ENCODE measurements around the gene TCF12.

GRCh38 chr15:52680656-52681313, 1.6 kb upstream of the ATOSA start:
- RRBS: no CpG with 5 or more reads among the region's 3 CpGs

- RRBS: no CpG with 5 or more reads among the region's 15 CpGs
Measured at GRCh38 chr15:52783037-52783323, 7.2 kb downstream of the ONECUT1 start.

DNA sequence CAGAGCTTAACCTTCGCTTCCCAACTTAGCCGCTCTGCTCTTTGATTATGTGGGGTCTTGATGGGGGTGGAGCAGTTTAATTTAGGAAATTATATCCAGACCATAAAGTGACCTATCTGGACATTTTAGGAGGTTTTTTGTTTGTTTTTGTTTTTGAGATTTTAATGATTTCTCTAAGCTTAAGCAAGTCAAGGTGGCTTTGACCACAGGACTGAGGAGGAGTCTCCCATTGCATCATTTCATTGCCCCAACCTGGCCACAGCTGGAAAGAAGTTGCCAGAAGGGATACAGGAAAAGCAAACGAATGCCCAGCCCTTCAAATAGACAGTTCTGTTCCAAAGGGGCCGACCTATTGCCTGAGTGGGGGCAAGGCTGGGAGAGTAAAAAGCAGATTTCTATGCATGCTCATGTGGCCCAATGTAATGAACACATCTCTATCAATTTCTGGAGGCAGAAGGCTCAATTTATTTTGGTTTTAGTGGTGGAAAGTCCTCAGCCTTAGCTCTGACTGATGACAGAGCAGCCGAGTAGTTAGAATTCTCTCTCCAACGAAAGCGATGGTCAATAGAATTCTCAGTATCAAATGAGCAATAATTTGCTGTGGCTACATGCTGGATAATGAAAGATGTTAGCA, 12.0 kb upstream of the ONECUT1 start:
- RRBS: no CpG with 5 or more reads among the region's 7 CpGs

DNA sequence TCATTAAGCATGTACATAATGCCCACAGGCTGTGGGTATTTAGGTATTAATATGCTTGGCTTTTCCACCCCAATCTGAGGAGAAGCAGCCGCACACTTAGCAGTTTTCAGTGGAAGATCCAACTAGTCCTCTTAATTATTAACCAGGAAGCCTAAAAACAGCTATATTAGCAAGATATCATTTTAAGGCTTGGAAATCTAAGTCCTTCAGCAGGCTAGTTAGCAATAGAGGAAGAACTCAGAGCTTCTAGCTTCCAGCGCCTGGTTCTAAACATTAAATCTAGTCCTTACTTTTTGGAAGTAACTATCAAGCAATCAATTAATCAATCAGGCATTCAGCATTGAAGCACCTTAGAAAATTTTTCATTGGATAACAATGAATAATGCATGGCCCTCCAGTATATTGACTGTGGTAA, 16.9 kb upstream of the ONECUT1 start:
- RRBS: no CpG with 5 or more reads among the region's 2 CpGs

DNA sequence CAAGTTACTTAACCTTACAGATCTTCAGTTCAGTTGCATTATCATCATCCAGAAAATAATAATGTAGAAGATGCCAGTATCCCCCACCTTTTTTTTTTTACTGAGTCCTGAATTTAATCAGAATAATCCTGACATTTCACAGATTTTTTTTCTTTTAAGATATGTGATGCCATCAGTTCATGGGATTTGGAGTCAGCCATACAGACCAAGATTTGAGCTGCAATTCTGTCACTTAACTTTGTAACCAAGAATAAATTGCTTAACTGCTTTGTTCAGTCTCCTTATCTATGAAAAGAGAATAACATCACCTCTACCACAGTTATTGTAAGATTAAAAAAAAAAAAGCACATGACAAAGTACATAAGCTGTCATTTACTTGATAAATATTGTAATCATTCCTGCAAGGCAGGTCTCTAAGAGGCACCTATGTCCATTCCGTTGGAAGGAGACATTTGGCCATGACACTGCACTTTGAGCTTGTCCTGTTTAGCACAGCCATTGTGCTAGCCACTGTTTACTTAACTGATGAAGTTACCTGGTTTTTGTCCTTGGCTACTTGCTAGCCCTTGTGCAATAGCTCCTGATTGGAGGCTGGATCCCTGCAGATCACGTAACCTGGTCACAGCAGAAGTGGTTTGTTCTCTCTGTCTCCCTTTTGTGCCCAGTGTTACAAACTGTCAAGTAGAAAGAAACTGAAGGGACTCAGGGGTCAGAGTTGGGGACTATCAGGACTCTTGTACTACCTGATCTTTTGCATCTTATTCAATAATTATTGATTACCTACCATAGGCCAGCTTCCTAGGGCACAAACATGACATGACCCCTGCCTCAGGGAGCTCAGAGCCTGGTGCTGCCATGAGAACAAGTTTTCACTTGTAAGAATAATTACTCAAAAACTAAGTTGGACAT, 306.0 kb downstream of the WDR72 start:
- RRBS: no CpG with 5 or more reads among the region's 2 CpGs

GRCh38 chr15:53714467-53715052, 44.9 kb downstream of the WDR72 start:
- RRBS: no CpG with 5 or more reads among the region's 4 CpGs

DNA sequence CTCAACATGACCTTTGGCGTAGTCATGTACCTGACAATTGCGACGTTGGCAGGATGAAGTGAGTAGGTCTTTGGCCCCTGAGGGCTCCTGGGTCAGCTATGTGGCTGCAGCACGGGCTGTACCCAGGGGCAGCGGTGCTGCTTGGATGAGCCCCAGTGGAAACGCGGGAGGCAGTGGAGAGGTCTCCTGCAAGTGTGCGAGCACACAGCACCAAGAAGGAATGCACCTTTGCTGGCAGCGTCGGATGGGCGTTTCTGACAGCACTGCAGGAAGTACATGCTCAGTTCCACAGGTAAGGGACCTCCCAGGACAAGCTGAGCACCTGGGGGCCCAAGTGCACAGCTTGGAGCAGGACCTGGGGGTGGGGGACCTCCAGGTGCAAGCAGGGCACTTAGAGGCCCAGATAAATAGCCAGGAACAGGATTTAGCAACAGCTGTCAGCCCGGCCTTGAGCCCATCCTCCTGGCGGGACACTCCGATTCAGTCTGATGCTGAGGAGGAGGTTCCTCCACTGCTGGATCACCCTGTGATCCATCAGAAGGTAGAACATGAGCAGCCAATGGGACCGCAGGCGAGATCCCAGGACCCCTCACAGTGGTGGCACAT, 67.3 kb upstream of the UNC13C start:
- RRBS: no CpG with 5 or more reads among the region's 16 CpGs

DNA sequence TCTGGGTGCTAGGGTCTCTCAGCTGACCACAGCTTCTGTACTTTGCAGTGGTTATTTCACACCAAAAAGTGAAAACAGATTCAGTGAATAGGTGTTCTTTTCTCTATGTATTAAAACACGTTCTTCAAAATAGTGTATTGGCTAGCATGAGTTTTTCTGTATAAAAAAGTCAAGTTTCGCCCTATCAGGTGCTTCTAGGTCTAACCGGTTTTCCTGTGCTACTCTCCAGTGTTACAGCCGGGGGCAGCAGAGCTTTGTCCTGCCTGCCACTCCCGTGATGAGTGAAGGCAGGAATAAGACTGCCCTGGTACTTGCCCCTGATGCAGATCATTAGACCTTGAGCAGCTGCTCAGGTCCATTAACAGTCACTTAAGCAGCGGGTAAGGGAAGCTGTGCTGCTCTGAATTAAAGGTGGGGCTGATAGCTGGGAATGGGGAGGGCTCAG, 1.4 kb upstream of the UNC13C start:
- RRBS: no CpG with 5 or more reads among the region's 6 CpGs

DNA sequence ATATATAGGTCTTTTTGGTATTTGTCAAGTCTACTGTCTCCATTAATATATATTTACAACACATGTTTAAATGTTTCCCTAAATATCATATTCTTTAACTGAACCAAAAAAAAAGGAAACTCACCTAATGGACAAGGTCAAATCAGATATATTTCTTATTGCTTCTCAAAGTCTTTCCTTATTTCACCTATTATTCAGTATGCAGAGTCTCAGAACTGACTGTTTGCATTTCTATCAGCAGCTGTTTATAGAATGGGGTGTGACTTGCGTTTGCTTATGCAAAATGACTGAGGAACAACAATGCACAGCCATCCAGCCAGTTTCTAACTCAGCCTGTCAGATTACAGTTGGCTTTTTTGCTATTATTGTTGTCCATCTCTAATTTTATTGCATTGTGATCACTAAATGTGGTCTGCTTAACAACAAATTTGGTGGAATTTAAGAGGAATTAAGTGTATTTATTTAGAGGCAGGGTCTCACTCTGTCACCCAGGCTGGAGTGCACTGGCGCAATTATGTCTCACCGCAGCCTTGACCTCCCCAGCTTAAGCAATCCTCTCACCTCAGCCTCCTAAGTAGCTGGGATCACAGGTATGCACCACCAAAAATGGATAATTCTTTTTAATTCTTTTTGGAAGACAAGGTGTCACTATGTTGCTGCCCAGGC, 40.7 kb downstream of the RAB27A start:
- RRBS: no CpG with 5 or more reads among the region's 3 CpGs

DNA sequence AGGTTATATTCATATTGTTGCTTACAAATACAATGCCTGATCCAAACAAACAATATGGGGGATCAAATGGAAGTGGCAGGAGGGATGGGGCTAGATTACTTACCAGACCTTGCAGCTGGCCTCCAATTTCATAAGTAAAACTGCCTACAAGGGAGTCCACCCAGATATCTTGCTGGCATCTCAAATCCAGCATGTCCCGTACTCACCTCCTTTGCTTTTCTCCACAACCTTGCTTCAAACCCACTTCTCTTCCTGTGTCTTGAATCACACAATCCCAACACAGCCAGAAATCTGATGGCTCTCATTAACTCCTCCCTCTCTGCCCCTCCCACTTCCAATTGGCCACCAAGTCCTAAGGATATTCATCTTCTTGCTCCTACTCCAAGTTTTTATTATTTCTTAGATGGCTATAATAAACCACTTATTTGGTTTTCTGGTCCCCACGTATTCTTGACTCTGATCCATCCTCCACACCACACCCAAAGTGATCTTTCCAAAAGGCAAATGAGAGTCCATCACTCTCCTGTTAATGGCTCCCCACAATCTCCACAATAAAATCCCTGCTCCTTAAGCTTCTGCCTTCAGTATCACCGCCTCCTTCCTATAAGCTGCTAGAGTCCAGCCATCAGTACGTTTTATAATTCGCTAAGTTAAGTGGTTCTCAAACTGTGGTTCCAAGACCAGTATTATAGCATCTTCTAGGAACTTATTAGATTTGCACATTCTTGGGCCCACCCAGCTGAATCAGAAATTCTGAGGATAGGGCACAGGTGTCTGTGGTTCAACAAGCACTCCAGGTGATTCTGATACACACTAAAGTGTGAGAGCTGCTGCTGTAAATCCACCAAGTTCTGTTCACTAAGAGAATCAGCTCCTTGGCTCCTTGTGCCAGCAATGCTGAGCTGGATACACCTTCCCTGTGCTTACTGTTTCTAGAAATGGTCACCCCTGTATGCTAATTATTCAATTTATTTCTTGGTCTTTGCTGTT, 18.7 kb downstream of the RAB27A start:
- RRBS: no CpG with 5 or more reads among the region's 5 CpGs

DNA sequence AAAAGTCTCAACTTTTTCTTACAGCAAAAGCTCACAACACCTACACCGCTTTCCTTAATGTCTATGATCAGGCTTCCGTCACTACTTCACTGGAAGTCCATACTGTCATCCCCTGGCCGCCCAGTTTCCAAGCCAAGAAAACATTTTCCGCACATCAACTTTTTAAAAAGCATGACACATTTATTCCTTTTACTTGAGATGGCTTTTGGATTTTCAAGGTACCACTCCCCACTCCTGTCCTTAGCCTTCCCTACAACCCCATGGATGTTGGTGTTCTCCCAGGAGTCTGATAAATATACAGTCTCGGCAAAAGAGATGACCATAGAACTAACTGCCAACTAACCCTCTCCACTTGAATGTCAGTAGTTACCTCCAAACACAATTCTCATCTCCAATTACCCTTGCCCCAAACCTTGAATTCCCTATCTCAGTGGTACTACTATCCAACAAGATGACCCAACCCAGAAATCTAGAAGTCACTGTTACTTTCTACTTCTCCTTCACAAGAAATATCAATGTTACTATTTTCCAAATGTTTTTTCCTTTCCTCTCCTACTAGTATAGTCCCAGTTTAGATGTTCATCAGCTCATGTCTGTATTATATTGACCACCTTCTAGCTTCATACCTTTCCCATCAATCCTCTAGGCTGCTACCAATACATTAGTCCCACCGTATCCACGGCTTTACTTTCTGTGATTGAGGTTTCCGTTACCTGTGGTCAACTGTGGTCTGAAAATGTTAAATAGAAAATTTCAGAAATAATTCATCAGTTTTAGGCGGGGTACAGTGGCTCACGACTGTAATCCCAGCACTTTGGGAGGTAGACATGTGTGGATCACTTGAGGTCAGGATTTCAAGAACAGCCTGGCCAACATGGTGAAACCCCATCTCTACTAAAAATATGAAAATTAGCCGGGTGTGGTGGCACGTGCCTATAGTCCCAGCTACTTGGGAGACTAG, 38.0 kb downstream of the PIGB start:
- RRBS: no CpG with 5 or more reads among the region's 12 CpGs

GRCh38 chr15:55457435-55458060, 49.3 kb downstream of the PIERCE2 start:
- RRBS: no CpG with 5 or more reads among the region's 5 CpGs

DNA sequence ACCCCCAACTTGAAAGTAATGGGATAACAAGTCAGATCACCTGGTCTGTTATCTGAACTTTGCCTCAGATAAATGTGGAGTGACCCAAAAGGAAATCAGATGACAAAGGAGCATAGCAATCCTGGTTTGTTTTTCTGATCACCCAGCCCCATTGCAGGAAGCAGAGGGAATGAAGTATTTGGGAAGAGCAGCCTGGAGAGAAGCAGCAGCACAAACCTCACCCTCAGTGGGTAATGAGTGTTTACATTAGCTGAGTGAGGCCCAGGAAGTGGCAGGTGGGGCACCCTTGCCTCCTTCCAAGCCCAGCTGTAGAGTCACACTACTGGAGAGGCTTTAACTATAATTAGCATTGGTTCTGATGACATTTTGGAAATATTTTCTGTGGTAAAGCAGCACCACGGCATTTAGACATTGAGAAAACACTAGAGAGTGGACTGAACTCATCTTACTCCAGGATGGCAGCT, 48.9 kb upstream of the PRTG start:
- RRBS: no CpG with 5 or more reads among the region's 1 CpG

DNA sequence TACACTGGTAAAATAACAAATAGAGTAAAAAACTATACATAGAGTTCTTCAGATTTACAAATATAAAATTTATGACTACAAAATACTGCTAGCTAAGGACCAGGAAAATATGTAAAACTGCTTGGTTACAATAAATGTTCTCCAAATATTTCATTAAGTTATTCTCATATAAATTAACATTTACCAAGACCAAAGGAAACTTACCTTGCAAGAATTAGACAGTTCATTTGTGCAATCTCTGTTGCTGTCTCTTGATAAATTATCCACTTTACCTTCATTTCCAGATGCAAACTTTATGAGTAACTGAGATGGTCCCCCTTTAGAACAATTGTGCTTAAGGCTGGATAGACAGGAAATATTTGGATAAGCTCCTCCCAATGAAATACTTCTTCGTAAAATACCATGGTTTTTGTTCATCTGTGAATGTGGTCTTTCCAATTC, 78.3 kb downstream of the NEDD4 start:
- RRBS: no CpG with 5 or more reads among the region's 1 CpG

- RRBS: no CpG with 5 or more reads among the region's 5 CpGs
Measured at GRCh38 chr15:56043193-56043824, 49.9 kb upstream of the NEDD4 start.

- RRBS: no CpG with 5 or more reads among the region's 5 CpGs
Measured at GRCh38 chr15:56444209-56444717, 20.7 kb downstream of the MNS1 start.

DNA sequence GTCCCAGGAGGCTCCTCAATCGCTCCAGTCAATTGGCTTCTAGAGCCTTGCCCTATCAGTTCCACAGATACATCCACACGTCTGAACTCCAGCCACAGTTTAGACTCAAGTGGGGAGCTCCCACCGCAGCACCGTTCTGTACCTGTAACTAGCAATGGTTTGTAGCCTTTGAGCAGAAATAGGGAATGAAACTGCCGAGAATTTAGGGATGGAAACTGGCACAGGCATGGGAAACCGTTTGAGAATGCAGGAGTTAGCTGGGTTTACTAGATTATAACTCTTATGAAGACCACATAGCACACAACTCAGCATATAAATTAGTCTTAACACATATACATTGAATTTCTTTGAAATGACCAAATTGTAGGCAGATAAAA, 32.6 kb upstream of the TCF12 start:
- RRBS: no CpG with 5 or more reads among the region's 6 CpGs

DNA sequence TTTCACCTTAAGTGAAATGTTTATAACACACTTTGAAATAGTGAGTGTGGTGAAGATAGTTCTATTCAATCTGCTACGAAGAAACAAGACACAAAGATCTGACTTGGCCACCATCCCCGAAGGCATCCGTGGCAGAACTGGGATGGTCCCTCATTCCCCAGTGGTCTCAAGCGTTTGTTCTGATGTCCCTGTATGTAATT, 32.2 kb upstream of the TCF12 start:
- RRBS: no CpG with 5 or more reads among the region's 4 CpGs

GRCh38 chr15:56886583-56886865, 31.9 kb upstream of the TCF12 start:
- RRBS: no CpG with 5 or more reads among the region's 3 CpGs

DNA sequence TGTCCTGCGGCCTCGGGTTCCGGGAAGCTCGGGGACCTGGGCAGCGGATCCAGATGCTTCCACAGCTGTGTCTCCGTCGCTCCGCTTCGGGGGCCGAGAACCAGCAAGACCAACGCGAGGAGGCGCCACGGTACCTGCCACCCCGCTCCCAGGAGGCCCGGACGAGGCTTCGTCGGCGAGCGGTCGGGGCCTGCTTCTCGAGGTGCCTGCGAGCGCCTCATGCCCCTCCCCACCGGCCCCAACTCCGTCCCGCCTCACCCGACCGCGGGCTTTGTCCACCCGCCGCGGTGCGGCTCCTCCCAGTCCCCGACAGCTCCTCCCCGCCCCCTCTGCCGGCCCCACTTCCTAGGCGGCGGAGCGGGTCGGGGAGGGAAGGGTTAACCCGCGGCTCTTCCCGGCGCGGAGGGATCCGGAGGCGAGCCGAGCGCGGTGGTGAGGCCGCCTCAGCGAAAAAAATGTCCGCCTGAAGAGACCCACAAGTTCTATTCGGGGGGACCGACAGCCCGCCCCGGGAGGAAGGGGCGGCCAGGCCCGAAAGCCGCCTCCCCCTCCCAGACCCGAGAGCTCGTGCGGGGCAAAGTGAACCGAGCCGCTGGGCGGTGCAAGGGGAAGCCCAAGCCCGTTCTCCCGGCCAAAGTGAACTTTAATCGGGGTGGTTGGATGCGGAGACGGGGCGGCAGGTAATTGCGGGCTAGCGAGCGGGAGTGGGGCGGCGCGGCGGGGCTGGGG, at the start of gene TCF12:
Gene TCF12, plus strand, starts transcription at position 418 of the 729 bp plus-strand sequence.
- RRBS: 1% methylated on average over 35 of the region's 81 CpGs